ENCODE measurements around the genes ACOT11 and TTC22.

DNA sequence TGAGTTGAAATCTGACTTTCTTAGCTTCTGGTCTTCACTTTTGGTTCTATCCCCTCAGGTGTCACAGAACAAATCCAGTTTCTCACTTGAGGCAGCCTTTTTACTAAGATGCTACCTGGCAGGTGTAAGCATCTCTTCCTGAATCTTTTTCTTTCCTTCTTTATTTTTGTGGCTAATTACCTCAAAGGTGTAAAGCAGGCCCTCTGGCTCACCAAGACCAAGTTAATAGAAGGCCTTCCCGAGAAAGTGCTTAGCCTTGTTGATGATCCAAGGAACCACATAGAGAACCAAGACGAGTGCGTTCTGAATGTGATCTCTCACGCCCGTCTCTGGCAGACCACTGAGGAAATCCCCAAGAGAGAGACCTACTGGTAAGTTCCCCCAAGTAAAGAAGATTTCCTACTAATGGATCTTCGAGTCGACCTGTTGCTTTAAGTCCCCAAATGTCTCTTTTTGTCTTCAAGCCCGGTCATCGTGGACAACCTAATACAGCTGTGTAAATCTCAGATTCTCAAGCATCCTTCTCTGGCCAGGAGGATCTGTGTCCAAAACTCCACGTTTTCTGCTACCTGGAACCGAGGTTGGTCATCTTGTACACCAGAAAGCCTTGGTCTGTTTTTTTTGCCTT is 5.0 kb downstream of the MRPL37 start:
- RRBS: no CpG with 5 or more reads among the region's 11 CpGs

DNA sequence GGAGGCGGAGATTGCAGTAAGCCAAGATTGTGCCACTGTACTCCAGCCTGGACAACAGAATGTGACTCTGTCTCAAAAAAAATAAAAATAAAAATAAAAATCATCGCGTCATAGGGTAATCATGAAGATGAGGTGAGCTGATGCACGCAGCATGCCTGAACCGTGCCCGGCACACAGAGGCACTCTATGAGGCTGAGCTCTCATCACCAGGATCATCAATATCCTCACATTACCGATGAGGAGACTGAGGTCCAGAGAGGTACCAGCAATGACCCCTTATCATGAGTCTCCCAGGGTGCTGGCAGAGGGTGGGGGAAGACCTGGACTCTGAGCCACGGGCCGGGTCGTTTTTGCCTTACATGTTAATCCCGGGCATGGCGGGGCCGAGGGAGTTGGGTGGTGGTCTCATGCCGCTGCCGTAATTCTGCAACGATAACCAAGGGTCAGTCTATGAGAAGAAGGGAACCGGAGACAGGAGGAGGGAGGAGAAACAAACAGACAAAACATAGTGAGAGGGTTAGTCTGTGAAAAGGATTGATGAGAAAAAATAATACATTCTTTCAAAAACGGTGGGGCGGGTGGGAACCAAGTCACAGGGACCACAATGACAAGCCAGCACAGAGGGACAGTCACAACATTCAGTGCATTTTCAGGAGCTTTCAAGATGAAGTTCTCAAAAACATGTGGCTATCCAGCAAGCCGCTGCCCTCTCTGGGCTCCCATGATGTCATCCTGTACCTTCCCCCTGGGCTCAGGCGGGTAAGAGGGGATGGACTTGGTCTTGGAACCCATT is 43.1 kb downstream of the MRPL37 start:
- RRBS: 94% methylated on average over 1 of the region's 21 CpGs

- RRBS: no CpG with 5 or more reads among the region's 3 CpGs
Observed at GRCh38 chr1:54277771-54278250, 77.8 kb downstream of the MRPL37 start.

- RRBS: no CpG with 5 or more reads among the region's 14 CpGs
Observed at GRCh38 chr1:54351164-54352122, 151.5 kb downstream of the MRPL37 start.

GRCh38 chr1:54362857-54363286 is 162.9 kb downstream of the MRPL37 start:
- RRBS: no CpG with 5 or more reads among the region's 4 CpGs

DNA sequence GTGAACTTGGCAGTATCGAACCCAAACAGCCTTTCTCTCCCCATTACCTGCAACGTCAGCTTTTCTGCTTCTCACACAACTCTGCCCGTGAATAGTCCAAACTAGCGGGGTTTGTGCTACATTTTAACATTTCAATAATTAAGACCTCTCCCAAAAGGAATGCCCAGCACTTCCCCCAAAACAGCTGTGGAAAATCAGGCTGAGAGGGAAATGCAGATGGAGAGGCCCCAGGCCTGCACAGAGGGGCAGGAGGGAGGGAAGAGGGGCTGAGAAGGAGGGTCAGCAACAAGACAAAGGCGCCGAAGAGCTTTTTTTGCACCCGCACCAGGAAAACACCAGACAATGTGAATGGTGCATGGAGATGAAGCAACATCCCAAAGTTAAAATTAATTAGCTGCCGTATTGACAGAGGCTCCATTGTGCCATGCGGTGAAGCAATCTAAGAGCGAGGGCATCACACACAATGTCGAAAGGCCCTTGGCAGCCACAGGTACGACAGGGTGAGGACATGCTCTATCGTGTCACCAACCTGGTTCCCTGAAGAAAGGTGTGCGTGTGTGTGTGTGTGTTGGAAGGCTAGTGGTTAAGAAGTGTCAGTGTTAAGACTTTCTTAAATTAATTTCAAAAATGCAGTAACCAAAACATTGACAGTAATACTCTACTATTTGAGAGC is 165.0 kb downstream of the MRPL37 start:
- RRBS: no CpG with 5 or more reads among the region's 14 CpGs

- RRBS: no CpG with 5 or more reads among the region's 5 CpGs
Observed at GRCh38 chr1:54392521-54393183, 155.4 kb upstream of the ACOT11 start.

DNA sequence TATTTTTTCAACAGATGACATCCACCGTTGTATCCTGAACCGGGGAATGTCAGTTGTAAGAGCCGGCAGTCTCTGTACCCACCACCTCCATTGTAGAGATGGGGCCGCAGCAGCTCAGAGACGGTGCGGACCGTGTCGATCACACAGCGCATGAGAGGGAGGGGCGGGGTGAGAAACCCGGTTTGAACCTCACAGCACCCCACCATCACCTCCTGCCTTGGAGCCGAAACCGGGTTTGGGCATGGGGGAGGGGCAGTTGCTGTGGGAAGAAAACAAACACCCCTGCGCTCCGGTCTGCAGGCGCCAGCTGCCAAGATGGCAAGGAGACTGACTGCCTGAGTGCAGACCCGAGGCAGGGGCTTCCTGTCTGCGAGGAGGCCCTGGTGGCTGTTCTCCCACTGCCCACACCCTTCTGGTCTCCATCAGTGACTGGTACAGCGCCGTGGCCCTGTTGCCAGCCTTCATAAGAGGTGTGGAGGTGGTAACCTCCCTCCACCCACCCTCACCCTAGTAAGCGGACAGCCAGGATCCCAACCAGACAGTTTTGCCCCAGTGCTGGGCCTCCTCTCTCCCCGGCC is 72.6 kb upstream of the ACOT11 start:
- RRBS: 38% methylated on average over 6 of the region's 22 CpGs

GRCh38 chr1:54547203-54548671 is at the start of gene ACOT11:
Gene ACOT11, plus strand, starts transcription at chr1:54548228.
- RRBS: no CpG with 5 or more reads among the region's 35 CpGs

DNA sequence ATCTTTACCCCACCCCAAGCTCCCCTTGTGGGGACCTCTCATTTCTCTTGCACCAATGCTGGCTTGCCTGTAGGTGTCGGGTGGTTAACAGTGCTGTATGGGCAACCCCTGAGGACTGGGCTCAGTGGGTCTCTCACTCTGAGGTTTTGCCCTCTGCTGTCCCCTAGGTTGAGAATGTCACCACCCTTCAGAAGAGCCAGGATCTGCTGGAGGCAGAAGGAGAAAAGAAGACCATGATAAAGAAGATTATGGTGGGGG is 27.0 kb downstream of the MROH7 start:
- RRBS: no CpG with 5 or more reads among the region's 1 CpG

GRCh38 chr1:54800580-54801486 is at the start of gene TTC22:
Gene TTC22, minus strand, starts transcription at chr1:54801323.
- RRBS: 2% methylated on average over 6 of the region's 85 CpGs

GRCh38 chr1:54814055-54814498 is 8.2 kb downstream of the LEXM start:
- RRBS: no CpG with 5 or more reads among the region's 10 CpGs

GRCh38 chr1:54835831-54836367 is 30.0 kb downstream of the LEXM start:
- RRBS: no CpG with 5 or more reads among the region's 6 CpGs

DNA sequence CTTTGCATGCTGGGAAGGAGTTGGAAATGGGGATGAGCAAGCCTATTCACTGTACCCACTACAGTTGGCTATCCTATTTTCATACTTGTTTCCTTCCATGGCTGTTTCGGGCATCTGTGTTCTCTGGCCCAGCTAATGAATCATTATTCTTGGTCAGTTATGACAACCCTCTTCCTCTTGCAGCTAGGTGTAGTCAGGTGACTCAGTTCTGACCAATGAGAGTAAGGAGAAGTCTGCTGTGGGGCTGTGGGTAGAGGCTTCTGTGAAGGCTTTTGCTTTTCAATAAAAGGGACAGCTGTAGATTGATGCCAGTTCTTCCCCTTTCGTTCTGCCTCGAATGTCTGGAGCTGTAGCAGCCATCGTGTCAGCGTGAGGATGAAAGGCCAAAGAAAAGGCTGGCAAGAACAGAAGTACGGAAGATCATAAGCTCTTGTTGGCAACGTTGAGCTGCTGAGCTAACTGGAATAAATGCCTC is 14.4 kb upstream of the TMEM61 start:
- RRBS: no CpG with 5 or more reads among the region's 7 CpGs

GRCh38 chr1:55035973-55036376 is 3.4 kb upstream of the PCSK9 start:
- RRBS: no CpG with 5 or more reads among the region's 5 CpGs

- RRBS: no CpG with 5 or more reads among the region's 5 CpGs
Observed at GRCh38 chr1:55146781-55147695, 68.1 kb downstream of the USP24 start.

- RRBS: no CpG with 5 or more reads among the region's 7 CpGs
Observed at GRCh38 chr1:55288431-55288690, 73.2 kb upstream of the USP24 start.

DNA sequence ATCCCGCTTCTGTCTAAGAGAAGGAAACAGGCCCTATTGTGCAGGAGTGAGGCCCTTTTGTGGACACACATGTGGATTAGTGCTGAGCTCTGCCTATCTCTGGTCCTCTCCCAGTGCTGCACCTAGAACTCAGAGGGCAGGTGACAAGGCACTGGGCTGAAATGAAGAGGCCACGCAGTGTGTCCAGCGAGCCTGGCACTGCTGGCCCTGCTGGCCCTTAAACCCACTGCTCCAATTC is 160.2 kb upstream of the USP24 start:
- RRBS: no CpG with 5 or more reads among the region's 3 CpGs

- RRBS: no CpG with 5 or more reads among the region's 8 CpGs
Observed at GRCh38 chr1:55580731-55581492, 365.7 kb upstream of the USP24 start.

- RRBS: no CpG with 5 or more reads among the region's 4 CpGs
Observed at GRCh38 chr1:56062485-56063032, 516.8 kb downstream of the PLPP3 start.